Epithelial cell of prostate (primary cell): ENCODE measurements around the gene RALBP1.

- RRBS, result 1% methylated on average over 9 of the region's 33 CpGs
Measured at GRCh38 chr18:8704258-8704908, 973 bp upstream of the MTCL1 start.

DNA sequence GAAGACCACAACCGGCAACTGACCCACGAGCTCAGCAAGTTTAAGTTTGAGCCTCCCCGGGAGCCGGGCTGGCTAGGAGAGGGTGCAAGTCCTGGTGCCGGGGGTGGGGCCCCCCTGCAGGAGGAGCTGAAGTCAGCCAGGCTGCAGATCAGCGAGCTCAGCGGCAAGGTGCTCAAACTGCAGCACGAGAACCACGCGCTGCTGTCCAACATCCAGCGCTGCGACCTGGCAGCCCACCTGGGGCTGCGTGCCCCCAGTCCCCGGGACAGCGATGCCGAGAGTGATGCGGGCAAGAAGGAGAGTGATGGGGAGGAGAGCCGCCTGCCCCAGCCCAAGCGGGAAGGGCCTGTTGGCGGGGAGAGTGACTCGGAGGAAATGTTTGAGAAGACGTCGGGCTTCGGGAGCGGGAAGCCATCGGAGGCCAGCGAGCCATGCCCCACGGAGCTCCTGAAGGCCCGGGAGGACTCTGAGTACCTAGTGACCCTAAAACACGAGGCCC is 78.7 kb downstream of the MTCL1 start:
- RRBS, result no CpG with 5 or more reads among the region's 30 CpGs

DNA sequence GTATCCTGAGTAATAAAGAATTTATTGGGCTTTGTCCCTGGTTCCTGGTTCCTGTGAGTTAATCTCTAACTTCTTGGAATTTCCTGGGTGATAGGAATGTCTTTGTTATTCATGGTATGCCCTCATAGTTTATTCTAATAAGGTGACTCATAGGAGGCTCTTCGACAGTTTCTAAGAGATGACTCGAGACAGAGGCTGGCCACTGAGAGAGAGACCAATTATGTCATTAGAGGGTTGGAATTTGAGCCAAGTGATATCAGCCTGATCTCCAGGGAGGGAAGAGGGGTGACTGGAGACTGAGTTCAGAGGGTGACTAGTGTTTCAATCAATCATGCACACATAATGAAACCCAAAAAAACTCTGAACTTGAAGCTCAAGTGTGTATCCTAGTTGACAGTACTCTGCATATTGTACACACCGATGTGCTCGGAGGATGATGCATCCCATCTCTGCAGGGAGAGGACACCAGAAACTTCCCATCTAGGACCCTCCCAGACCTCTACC is 185.6 kb downstream of the MTCL1 start:
- RRBS, result no CpG with 5 or more reads among the region's 4 CpGs

GRCh38 chr18:8960674-8961403 is 141.7 kb upstream of the NDUFV2 start:
- RRBS, result no CpG with 5 or more reads among the region's 10 CpGs

GRCh38 chr18:9008831-9009414 is 93.6 kb upstream of the NDUFV2 start:
- RRBS, result no CpG with 5 or more reads among the region's 11 CpGs

GRCh38 chr18:9095153-9095675 is 7.3 kb upstream of the NDUFV2 start:
- RRBS, result no CpG with 5 or more reads among the region's 6 CpGs

DNA sequence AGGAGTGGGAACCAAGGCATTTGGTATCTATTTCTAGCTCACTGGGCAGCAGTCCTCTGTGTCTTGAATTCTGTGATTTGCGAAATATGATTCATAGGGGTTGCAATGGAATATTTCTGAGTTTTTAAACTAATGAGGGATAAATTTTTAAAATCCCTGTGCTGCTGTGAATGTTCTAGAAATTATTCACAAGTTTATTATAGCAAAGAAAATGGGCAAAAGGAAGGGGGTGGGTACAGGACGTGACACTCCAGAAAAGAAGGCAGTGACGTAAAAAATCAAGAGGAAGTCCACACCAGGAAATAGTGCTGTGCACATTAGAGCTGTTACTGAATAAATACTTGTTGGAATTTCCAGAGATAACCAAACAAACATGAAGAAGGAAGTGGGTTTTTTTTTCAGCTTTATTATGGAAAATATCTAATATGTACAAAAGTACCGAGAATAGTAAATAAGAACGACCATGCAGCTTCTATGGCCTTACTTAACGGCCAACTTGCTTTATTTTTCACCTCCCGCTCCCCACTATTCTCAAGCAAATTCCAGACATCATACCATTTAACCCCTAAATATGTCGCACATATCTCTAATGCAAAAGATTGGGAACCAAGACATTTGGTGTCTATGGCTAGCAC is 757 bp upstream of the NDUFV2 start:
- RRBS, result no CpG with 5 or more reads among the region's 8 CpGs

GRCh38 chr18:9104364-9105098 is 2.0 kb downstream of the NDUFV2 start:
- RRBS, result no CpG with 5 or more reads among the region's 3 CpGs

DNA sequence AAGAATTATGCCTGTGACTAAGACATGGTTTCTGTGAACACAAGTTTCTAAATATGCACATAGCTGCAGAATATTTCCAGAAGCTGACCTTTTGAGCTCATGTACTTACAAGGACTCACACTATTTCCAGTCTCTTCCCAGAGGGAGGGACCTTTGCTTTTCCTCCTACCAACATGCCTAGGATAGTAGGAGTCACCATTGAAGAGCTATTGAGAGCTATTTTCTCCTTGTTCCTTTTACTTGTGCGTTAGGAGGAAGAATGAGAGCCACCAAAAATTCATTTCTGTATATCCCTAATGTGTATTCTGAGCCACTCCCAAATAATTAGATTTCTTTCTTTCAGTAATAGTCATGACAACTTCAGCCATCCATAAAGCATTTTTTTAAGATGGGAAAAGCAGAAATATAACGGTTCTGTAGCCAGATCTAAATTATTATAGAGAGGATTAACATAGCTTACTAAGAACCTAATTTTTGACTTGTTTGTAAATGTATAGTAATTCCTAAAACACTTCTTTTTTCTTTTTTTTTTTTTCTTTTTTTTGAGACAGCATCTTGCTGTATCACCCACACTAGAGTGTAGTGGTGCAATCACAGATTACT is 81.7 kb downstream of the ANKRD12 start:
- RRBS, result no CpG with 5 or more reads among the region's 2 CpGs

- RRBS, result no CpG with 5 or more reads among the region's 34 CpGs
Measured at GRCh38 chr18:9333890-9334320, 668 bp upstream of the TWSG1 start.

- RRBS, result no CpG with 5 or more reads among the region's 5 CpGs
Measured at GRCh38 chr18:9418021-9418369, 57.3 kb upstream of the RALBP1 start.

GRCh38 chr18:9475330-9476068 is at the start of gene RALBP1:
RALBP1 (plus strand) TSS chr18:9475513.
- RRBS, result 0% methylated on average over 27 of the region's 85 CpGs

GRCh38 chr18:9516735-9517545 is 41.6 kb downstream of the RALBP1 start:
- RRBS, result no CpG with 5 or more reads among the region's 7 CpGs

- RRBS, result under 1% methylated on average over 12 of the region's 64 CpGs
Measured at GRCh38 chr18:9613386-9614300, 716 bp downstream of the PPP4R1 start.

GRCh38 chr18:9737221-9737793 is 29.2 kb downstream of the RAB31 start:
- RRBS, result no CpG with 5 or more reads among the region's 9 CpGs

DNA sequence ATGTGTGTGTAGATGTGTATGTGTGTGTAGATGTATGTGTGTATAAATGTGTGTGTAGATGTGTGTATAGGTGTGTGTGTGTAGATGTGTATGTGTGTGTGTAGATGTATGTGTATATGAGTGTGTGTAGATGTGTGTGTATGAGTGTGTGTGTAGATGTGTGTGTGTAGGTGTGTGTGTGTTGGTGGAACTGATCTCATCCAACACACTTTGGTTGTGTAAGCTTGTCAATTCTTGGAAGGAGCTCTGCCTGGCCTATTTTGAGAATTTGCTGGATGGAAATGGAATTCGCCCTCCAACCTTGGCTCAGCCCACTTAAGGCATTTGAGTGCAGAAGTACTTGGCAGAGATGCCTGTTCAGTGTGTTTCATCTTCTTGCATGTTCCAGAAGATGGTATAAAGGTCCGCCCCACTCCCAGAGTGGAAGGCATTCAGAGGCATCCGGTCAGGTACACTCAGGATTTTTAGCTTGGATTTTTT is 61.4 kb upstream of the TXNDC2 start:
- RRBS, result no CpG with 5 or more reads among the region's 3 CpGs

DNA sequence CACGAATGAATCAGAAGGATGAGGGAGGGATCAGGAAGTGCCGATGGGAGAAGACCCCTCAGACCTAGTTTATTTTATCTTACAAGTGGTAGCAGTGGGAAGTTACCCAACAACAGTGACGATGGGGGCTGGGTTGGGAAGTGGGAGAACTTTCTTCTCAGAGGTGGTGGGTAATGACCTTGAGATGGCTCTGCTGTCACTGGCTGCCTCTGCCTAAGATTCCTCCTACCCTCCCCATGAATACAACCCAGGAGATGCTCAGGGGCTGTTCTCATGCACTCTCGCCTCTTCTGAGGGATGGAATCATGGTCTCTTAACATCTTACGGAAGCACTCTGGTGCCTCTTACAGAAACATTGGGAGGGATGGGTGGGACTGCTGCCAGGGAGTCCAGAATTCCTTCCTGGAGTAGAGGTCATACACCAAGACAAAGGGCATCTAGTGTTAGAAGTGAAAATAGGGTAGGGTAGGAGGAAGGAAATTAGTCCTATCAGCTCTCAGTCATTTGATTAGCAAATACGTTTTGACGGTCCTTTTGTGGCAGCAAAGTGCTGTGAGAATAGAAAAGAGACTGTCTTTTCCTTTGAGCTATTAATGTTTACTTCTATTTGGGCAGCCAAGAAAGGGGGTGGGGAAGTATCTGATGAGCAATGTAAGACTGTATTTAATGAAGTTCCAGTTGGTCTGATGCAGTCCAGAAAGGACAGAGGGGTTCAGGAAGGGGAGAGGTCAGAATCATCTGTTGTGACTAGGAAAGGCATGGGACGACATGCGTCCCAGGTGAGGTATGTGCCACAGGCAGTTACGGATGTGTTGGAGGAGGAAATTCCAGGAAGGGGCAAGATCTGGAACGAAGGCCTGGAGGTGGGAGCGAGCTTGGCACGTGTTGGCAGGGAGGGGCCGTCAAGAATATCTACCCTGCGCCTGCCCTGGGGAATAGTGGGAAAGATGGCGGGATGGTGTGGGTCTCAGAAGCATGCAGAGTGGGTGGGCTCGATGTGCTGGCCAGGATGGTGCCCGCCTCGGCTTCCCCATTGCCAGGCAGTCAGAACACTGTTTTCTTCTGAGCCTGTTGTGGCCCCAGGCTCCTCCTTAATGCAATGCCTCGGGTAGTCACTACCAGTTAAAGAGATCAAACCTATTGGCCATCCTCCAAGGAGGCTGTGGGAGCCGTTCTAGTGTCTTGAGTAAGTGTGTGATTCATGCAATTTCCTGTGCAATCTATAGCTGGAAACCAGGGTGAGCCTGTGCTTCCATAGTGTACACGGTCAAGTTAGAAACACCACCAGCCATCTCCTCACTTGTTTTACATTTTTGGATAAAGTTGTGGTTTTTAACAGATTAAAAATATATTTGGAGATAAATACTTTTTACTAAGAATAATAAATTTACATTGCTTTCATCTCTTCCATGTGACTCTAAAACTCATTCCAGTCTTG is 58.0 kb upstream of the TXNDC2 start:
- RRBS, result no CpG with 5 or more reads among the region's 22 CpGs

DNA sequence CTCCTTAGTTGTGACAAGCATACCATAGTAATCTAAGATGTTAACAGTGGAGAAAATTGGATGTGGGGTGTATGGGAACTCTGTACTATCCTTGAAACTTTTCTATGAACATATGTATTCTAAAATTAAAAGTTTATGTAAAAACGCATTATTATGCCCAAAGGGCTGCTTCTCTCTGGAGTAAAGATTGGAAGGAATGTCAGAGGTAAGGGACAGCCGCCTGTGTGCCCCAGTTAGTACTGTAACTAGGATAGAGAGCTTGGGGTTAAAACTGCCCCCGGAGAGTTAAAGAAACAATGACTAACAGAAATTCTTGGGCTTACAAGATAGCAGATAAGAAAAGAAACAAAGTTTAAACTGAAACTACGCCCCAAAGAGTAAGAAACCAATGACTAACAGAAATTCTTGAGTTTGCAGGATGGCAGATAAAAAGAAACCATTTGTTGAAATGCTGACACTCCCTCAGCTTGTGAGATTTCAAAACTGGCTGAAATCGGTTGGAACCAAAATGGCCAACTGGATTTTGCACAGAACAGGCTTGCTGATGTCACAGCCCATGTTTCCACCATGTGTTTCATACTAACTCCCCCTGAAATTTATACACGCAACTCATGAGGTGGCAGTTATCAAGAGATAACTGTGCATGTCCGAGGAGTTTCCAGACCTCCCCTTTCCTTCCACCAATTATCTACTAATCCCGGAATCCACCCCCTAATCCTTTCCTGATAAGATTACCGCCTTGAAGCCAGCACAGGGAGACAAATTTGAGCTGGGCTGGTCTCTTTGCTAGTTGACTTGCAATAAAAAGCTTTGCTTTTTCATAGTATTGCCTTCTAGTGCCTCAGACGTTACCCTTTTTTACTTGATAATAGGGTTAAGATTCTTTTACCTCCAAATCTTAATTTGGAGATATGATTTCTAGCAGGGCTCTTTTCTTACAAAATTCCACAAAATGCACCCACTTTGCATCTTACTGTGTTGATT is 8.7 kb upstream of the TXNDC2 start:
- RRBS, result no CpG with 5 or more reads among the region's 10 CpGs

GRCh38 chr18:9912541-9913214 is 1.1 kb upstream of the VAPA start:
- RRBS, result no CpG with 5 or more reads among the region's 13 CpGs